Vagina (tissue), 1 donor: ENCODE measurements around a stretch of chr12.

GRCh38 chr12:9119295-9119644, 3.6 kb upstream of the A2M start:
- PRO-cap = no peak
- RAMPAGE, long total RNA = no peak

DNA sequence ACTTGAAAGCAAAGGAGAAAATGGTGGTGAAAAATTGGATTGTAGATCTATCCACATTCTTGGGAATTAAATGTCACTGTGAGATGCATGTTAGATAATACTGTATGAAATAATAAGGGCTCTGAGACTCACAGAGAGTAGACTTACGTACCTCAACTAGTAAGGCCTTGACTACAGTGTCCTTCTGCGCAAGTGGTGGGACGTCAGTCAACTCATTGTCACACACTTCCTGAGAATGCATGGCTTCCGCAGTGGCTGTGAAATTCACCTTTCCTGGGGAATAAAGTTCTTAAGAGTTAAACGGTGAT, 32.5 kb upstream of the PZP start:
- PRO-cap = no peak
- RAMPAGE, long total RNA = no peak

- PRO-cap = no peak
- RAMPAGE, long total RNA = no peak
These were observed 156.3 kb upstream of the PZP start for GRCh38 chr12:9364027-9365417.

- PRO-cap = no peak
- RAMPAGE, long total RNA = no peak
These were observed 160.4 kb downstream of the KLRB1 start for GRCh38 chr12:9447297-9447728.

DNA sequence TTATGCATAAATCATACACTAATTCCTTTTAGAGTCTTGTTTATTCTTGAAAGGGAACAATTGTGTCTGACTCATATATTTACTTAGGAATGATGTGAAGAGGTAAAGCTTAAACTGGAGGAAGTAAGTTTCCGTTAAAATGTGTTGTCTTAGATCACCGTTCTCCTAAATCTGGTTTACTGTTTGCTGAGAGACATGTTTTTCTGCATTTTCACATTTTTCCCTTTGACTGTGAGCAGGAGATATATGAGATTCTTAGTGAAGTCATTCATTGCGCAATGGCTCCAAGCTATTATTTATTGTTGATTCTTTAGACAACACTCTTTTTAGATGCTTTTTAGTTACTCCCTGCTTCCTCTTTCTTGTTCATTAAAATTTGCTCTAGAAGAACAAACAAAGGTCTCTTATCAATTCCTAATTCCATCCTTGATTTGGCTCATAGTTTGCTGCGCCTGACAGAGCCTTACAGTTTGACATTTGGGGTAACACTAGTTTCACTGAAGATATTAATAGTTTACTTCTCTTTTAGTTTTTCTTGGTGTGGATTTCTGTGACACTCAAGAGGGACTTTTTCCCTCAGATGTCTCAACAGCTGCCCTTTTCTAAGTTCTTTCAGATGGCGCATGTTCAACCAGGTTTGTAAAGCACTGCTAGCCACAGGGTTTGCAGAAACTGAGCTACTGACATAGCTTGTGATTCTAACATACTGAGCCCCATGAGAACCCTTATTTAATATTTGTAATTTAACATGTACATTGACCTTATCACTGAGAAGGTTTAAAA, 39.1 kb downstream of the CD69 start:
- PRO-cap = no peak
- RAMPAGE, long total RNA = no peak

GRCh38 chr12:9732481-9732849, 28.2 kb downstream of the CD69 start:
- PRO-cap = no peak
- RAMPAGE, long total RNA = no peak

DNA sequence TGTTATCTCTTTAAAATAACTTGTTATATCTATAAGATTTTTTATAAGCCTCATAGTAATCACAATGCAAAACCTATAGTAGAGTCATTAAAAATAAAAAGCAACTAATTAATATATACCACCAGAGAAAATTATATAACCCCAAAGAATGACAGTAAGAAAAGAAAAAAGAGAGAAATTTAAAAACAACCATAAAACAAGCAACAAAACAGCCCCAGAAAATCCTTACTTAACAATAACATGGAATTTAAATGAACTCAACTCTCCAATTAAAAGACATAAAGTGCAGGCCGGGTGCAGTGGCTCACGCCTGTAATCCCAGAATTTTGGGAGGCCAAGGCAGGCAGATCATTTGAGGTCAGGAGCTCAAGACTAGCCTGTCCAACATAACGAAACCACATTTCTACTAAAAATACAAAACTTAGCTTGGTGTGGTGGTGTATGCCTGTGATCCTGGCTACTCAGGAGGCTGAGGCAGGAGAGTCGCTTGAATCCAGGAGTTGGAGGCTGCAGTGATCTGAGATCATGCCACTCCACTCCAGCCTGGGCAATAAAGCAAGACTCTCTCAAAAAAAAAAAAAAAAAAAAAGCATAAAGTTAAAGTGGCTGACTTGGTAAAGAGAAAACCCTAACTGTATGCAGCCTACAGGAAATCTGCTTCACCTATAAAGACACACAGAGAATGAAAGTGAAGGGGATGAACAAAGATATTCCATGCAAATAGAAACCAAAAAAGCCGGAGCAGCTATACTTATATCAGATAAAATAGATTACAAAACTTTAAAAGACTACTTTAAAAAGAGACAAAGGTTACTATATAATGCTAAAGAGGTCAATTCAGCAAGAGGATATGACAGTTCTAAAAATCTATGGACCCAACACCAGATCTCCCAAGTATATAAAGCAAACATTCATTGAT, 4.3 kb downstream of the CLEC2B start:
- PRO-cap = no peak
- RAMPAGE, long total RNA = no peak

DNA sequence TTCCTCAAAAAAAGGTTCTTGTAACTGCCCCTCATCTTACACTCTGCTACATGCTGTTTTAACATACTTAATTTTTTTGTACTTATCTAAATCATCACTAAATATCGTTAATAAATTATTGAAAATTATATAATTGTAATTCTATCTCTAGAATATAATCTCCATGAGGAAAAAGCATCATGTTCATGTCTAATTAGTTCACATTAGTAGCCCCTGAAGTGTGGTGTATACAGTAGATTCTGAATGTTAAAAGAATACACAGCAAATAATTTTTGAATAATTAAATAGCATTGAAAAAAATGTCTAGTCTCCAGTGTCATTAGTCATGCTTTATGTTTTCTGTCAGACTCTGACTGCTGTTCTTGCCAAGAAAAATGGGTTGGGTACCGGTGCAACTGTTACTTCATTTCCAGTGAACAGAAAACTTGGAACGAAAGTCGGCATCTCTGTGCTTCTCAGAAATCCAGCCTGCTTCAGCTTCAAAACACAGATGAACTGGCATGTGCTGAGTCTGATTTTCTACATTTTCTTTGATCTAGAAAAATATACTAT, 3.5 kb downstream of the KLRD1 start:
- PRO-cap = no peak
- RAMPAGE, long total RNA = no peak

DNA sequence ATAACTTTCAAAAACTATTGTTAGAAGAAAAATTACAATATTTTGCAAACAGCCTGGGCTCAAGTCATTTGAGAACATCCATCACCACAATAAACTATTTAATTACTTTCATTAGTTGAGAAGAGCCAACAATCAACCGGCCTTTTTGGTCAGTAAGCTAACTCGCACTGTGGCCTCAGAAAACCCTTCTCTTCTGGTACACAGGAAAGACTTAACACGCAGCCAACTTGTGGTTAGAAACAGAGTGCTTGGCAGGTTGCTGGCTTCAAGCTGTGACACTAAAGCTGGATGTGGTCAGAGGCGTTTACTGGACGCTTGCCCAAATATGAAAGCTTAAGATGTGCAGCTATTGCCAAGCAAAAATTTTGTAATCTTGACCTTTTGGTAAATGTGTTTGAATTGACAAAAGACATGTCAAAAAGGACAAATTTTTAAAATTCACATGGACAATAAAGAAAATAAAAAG, 2.5 kb upstream of the KLRK1 start:
- PRO-cap = no peak
- RAMPAGE, long total RNA = no peak

DNA sequence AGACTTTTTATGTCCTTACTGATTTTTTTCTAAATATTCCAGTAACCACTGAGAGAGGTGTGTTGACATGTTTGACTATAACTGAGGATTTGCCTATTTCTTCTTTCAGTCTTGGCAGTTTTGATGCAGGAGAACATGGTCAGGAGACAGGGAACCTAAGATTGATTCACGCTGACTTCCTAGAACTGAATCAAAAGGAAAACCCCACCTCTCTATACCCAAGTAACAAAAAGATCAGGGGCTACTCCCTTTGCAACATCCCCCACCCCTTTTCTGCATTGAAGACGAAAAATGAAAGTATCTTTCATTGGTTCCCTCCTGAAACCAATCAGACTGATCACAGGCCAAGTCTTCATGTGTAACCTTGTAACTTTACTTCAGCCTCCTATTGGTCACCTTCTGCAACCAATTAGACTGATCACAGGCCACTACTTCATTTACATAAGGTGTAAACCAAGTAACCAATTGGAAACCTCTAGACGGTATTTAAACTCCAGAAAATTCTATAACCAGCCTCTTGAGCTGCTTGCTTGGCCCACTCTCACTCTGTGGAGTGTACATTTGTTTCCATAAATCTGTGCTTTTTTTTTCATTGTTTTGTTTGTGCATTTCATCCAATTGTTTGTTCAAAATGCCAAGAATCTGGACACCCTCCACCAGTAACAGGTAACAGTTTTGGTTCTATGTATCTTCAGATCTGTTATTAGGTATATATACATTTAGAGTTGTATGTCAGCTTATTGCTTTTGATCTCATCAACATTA, 47.3 kb downstream of the EIF2S3B start:
- PRO-cap = no peak
- RAMPAGE, long total RNA = start-site peak on the plus strand centred at position 516 of the sequence, 9 bp wide, 83 reads

DNA sequence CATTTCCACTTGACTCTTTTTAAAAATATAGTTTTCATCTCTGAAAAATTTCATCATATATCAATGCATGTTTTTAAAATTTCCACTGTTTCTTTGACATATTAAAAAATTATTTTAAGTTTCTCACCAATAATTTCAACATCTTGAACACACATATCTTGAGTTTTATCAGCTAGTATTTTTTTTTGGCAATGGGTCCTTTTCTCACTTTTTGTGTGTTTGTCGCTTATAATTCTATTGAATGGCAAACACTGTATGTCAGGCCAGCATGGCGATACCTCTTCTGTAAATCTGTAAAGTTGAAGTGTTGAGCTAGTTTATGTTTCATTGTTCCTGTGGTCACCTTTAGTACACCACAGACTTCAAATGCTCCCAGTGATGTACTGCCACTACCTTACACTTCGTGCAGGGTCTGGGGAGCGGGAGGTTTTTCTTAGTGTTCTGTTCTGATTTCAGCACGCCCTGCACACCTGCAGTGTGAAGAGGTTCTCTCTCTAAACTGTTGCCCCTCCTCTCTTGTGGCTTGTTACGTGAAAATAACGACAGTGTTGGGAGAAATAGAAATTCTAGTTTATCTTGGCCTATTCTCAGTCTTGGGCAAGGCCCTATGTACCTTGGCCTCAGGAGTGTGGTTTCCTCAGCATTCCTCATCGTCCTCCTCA, 48.4 kb downstream of the EIF2S3B start:
- PRO-cap = no peak
- RAMPAGE, long total RNA = no peak

GRCh38 chr12:10719296-10720412, 3.5 kb downstream of the YBX3 start:
- PRO-cap = no peak
- RAMPAGE, long total RNA = no peak

DNA sequence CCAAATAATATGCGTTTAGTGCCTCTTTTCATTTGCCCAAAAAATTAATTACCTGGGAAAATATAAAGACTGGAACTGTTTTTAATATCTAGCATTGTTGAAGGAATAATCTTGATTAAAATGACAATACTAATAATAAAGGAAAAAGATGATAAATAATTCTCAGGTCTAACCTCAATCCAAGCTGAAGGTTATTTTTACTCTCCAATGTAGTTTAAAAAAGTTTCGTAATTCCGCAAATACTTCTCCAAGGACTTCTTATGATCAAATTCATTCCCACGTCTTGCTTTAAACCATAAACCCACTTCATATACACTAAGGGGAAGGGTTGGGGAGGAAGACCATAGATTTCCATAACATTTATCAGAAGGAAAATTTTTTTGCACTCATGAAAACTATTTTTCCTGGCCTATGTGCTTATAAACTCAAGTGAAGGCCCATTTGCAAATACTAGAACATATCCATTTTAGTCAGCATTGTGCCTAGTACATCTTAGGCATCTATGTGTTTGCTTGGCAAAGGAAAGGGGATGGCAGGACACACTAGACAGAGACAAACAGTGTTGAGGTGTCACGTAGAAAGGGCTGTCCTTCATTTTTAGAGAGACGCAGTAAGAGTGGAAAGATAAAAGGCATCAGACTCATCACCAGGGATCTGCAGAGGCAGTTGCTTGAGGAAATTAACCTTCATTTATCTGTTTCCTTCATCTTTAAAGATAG, 2.3 kb downstream of the YBX3 start:
- PRO-cap = no peak
- RAMPAGE, long total RNA = no peak

- PRO-cap = no peak
- RAMPAGE, long total RNA = no peak
These were observed 40.2 kb upstream of the ETV6 start for GRCh38 chr12:11609173-11609744.

DNA sequence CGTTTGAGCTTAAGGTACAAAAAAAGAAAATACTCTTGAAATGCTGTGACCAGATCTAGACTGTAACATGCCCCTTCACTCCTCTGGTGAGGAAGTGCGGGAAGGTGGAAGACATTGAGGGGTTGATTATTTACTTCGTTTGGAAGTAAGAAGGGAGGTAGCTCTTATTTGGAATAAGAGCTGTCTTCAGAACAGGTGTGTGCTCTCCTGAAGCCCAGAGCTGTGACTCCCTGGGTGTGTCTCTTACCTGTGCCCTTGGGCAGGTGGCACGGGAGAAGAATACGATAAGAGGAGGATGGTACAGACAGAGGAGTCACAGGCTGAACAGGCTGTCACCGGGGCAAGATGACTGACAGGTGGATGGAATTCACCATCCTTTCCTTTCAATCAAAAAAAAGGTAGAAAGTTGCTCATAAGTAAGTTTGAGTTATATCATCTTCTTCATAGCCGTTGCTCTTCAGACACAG, 120.2 kb downstream of the ETV6 start:
- PRO-cap = no peak
- RAMPAGE, long total RNA = no peak

DNA sequence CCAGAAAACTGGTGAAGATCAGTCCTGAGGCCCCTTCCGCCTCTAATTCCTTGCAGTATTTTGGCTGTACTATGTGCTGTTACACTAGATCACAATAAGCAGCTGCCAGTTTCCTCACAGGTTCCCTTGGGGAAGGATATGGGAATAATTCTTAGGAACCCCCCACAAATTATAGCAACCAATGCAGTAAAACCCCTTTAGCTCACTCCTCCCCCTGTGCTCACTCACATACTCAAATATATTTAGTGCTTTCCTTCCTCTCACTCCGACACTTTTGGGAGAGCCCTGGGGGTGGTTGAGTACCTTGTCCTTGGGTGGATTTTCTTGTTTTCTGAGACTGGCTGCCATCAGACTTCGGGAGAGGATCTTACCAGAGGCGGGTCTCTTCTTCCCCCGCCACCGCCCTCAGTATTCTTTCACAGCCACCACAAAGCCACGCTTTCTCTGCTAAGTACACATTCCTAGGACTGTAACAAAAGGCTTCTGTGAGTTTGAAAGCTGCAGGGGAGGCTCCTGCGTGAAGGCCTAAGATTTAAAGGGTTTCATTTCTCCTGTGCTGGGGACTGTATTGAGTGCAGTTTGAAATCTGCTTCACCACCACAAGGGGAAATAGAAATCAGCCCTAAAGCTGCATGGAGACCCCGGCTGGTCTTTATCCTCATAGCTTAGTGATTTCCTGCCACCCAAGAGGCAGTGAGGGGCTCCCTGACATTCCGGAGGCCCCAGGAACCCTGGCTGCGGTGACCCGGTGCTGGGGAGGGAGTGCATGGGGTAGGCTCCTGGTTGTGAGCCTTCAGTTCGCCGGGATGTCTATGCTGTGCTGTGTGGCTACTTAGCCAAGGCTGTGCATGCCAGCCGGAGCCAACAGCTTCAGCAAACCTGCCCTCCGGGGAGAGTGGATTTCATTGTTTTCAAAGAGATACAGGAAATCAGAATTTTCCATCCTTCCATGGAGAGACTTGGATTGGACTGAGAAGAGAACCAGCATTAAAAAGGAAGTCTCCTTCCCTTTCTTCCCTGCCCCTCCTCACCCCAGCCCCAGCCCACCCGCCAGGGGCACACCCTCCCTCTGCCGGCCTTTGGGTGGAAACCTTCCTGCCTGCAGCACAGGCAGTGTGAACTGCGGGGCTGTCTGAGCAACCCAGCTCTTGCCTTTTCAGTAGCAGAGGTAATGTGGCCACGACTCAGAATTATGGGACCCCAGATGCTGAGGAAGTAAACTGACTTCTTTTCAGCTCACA, 163.2 kb downstream of the ETV6 start:
- PRO-cap = unidirectional peak, plus-strand start at position 271 of the sequence; bidirectional peak, plus-strand start at position 1,113 of the sequence, minus-strand start at position 822 of the sequence
- RAMPAGE, long total RNA = no peak

DNA sequence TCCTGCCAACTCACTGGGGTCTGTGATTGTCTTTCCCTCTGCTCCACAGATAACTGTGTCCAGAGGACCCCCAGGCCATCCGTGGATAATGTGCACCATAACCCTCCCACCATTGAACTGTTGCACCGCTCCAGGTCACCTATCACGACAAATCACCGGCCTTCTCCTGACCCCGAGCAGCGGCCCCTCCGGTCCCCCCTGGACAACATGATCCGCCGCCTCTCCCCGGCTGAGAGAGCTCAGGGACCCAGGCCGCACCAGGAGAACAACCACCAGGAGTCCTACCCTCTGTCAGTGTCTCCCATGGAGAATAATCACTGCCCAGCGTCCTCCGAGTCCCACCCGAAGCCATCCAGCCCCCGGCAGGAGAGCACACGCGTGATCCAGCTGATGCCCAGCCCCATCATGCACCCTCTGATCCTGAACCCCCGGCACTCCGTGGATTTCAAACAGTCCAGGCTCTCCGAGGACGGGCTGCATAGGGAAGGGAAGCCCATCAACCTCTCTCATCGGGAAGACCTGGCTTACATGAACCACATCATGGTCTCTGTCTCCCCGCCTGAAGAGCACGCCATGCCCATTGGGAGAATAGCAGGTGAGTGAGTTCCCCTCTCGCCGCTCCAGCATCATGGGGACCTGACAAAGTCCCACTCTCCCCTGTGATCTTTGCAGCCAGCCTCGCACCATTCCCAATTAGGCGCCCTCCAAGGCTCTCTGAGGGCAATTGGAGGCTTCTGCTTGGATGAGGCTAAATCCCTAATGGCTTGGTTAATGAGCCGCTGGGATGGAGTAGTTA, 201.2 kb upstream of the BCL2L14 start:
- PRO-cap = no peak
- RAMPAGE, long total RNA = no peak

- PRO-cap = no peak
- RAMPAGE, long total RNA = no peak
These were observed 30.9 kb upstream of the BCL2L14 start for GRCh38 chr12:12039767-12040268.

GRCh38 chr12:12071886-12072920, 1.5 kb downstream of the BCL2L14 start:
- PRO-cap = no peak
- RAMPAGE, long total RNA = no peak

GRCh38 chr12:12333420-12333705, 16.7 kb downstream of the MANSC1 start:
- PRO-cap = no peak
- RAMPAGE, long total RNA = no peak